ENCODE results near the gene LCN6.

GRCh38 chr9:136495215-136496419 is 12.8 kb upstream of the SEC16A start:
- PRO-cap, result no peak
- RAMPAGE, long total RNA, 4 experiments, result no peak in any of the 4 experiments

GRCh38 chr9:136501614-136502559 is 19.0 kb upstream of the SEC16A start:
- PRO-cap, result no peak
- RAMPAGE, long total RNA, 4 experiments, result no peak in any of the 4 experiments

- PRO-cap, result bidirectional peak, plus-strand start at chr9:136534027, minus-strand start at chr9:136533891
- RAMPAGE, long total RNA, 4 experiments, result no peak in any of the 4 experiments
Measured at GRCh38 chr9:136533797-136534184, 12.1 kb downstream of the NOTCH1 start.

GRCh38 chr9:136586982-136587651 is 41.3 kb upstream of the NOTCH1 start:
- PRO-cap, result bidirectional peak, plus-strand start at chr9:136587330, minus-strand start at chr9:136587221
- RAMPAGE, long total RNA, 4 experiments, result no peak in any of the 4 experiments

GRCh38 chr9:136645722-136646251 is 16.9 kb upstream of the EGFL7 start:
- PRO-cap, result no peak
- RAMPAGE, long total RNA, 4 experiments, result no peak in any of the 4 experiments

GRCh38 chr9:136655458-136656527 is 6.9 kb upstream of the EGFL7 start:
- PRO-cap, result bidirectional peak, plus-strand start at chr9:136656207, minus-strand start at chr9:136655909
- RAMPAGE, long total RNA, 4 experiments, result no peak in any of the 4 experiments

DNA sequence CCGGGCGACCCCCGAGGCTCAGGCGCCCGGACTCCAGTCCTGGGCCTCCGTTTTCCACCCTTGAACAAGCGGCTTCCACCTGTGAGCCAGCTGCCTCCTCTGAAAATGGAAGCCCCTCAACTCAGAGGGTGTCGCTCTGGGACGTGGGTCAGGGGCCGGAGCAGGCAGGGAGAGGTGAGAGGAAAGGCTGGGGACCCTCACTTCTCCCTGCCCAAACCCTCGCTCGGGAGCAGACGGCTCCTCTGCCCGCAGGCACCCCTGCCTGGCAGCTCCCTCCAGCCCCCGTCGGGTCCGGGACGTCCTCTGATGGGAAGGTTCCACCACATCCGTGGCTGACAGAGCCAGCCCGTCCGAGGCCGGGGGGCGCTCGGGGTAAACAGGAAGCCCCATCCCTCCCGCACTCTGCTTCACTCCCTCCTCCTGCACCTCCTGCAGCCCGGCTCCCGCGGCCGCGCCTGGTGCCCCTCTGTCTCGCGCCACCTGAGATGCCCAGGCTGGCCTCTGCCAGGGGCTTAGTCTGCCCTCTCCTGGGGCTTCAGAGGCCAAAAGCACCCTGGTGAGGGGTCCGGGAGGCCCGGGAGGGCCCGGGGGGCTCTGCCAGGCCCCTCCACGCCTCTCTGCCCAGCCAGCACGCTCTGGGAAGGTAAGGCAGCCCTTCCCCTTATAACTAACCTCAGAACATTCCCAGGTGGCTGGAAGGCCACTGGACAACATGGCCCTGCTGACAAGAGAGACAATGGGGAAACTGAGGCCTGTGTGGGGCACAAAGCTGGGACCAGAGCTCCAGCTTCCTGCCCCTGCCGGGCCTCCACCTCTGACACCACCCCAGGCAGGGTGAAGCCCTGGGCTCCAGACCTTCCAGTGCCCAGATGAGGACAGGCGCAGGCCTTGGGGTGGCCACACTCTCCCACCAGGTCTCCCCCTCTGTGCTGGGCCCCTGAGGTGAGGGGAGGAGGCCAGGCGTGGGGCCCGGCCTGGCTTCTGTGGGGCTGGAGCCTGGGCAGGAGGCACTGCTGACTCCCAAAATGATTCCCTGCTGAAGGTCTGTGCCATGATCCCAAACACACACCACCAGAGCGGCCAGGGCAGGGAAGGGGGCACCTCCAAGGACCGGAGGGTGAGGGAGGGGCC is 3.4 kb upstream of the EGFL7 start:
- PRO-cap, result no peak
- RAMPAGE, long total RNA, 4 experiments, result start-site peak on the plus strand in 1 of 4 experiments, centred at position 442 of the sequence, 12 reads per replicate

DNA sequence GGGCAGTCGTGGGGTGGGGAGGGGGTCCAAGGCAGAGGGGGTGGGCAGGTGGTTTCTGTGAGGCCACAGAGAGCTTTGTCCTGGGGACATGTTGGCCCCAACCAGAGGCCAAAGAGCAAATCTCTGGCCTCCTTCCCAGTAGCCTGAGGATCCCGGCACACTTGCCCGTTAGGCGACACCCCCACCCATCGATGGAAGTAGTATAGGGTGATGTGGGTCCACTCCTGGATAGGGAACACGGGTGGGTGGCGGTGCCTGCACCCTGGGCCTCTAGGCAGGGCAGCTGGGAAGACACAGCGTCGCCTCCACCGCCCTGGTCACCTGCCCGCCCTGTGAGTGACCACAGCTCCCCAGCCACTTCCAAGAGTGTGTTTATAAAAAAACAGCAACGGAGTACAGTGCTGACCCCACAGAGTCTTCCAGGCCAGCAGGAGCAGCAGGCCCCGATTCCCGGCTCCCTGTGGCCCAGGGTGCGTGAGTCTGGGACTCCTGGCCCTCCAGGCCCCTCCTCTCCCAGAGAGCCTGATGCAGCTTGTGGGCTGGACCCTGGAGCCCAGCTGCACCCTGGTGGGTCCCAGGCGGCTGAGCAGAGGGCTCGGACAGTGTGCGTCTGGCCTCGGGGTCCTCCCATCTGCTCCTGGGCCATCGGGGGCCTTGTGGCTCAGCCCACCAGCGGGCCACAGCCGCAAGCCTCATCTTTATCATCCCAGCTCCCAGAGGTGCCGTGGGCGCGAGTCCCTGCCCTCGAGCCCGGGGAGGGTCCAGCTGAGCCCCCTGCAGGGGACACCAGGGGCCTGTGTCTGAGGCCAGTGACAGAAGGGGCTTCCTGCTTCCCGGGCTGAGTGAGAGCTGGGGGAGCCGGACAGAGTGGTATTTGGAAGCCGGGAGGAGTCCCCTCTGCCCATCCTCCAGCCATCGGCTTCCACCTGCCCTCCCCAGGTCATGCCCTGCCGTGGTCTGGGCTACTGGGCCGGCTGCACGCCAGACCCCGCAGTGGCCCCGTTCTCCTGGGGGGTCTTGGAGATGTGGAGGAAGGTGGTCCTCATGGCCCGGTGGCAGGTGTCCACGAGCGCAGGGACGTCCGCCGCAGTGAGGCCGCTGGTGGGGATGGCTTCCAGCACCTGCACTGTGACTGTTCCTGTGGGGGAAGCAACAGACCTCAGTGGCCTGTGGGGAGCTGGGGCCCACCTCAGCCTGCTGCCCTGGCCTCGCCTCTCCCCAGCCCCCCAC is 10.5 kb downstream of the EGFL7 start:
- PRO-cap, result no peak
- RAMPAGE, long total RNA, 4 experiments, result no peak in any of the 4 experiments

DNA sequence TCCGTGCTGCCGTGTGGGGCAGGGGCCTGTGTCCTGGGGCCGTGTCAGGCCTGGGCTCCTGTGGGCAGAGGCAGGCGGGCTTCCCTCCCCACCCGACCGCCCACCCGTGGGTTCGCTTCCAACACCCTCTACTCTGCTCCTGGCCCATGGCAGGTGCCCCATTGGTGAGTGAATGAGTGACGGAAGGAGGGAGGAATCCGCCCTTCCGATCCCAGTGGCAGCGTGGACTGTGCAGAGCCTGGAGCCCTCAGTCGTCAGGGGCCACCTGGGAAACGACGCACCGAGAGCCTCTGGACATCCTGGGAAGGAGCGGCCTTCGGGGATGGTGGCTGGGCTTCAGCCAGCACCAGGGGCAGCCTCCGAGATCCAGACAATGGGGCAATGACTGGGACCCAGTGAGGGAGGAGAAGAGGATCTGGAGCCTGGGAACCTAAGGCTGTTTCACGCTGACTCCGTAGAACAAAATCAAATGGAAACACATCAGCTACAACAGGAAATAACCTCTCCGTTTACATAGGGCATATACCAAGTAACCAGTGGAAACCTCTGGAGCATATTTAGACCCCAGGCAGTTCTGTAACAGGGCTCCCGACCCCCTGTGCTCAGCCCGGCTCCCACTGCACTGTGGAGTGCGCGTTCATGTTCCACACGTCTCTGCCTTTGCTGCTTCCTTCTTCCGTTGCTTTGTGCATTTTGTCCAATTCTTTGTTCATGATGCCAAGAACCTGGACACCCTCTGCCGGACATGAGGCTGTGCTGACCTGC is 5.6 kb upstream of the AGPAT2 start:
- PRO-cap, result no peak
- RAMPAGE, long total RNA, 4 experiments, result no peak in any of the 4 experiments

DNA sequence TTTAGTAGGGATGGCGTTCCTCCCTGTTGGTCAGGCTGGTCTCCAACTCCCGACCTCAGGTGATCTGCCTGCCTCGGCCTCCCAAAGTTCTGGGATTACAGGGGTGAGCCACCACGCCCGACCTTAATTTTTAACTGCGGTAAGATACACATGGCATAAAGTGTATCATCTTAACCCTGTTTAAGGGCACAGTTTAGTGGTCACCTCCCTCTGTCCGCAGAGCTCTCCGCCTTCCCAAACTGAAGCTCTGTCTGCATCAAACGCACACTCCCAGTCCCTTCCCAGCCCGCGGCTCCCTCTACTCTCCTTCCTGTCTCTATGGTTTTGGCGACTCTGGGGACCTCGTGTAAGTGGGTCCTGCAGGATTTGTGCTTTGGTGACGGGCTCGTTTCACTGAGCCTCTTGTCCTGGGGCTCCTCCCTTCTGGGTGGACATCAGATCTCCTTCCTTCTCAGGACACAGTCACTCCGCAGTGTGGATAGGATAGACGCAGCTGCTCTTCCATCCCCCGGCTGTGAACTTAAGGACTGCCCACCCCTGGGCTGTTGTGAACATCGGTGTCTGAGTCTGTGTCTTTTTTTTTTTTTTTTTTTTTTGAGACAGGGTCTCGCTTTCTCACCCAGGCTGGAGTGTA is 3.4 kb downstream of the DIPK1B start:
- PRO-cap, result no peak
- RAMPAGE, long total RNA, 4 experiments, result no peak in any of the 4 experiments

GRCh38 chr9:136726089-136727206 is 14.1 kb downstream of the DIPK1B start:
- PRO-cap, result unidirectional peak, plus-strand start at chr9:136726489
- RAMPAGE, long total RNA, 4 experiments, result start-site peak on the minus strand in 3 of 4 experiments, at chr9:136726209-136726254 at its widest, 34 to 324 reads per replicate

DNA sequence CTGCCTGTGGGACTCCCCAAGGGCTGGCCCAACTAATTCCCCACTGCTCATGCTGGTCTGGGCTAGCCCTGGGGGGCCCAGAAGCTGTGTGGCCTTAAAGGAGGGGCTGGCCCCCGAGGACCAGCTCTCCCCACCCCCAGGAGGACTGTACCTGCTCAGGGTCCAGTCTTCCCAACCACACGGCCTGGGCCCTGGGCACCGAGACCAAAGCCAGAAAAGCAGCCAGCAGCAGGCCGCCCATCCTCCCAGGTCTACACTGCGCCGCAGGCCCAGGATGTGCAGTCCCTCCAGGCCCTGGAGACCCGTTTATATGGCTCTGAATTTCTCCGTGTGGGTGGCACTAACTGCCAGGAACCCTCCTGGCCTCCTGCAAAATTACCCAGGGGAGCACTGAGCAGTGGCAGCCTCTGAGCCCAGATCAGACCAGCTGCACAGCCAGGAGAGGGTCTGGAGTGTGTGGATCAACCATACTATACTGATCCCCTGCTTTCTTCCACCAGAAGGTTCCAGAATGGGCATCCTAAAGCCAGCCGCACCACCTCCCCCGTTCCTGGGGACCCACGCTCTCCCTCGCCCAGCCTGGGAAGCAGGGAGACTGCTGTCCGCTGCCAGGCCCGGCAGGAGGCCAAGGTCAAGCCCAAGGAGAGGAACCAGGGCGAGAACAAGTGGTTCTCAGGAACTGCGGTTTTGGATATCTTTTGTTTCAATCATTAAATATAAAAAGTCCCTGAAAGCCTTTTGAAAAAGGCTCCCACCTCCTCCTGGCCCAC is at the start of gene LCN6:
TSS of gene LCN6 (minus strand) at position 283 of the 770 bp plus-strand sequence.
- PRO-cap, result no peak
- RAMPAGE, long total RNA, 4 experiments, result no peak in any of the 4 experiments

DNA sequence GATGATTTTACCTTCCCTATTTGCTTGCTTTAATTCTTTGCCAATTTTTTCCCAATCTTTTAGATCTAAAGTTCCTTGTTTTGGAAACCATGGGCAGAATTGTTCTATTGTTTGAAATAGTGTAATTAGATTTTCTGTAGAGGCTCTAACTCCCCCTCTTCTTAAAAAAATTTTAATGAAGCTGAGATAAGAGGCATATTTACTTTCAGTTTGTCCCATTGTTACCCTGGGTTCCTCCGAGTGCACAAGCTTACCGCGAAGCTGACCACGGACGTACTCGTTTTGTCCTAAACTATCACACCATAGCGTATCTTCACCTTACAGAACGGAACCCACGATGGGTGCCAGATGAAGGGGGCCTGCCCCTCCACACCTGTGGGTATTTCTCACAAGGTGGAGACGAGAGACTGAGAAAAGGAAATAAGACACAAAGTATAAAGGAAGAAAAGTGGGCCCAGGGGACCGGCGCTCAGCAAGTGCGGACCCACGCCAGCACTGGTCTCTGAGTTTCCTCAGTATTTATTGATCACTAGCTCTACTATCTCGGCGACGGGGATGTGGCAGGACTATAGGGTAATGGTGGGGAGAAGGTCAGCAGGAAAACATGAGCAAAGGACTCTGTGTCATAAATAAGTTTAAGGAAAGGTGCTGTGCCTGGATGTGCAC is 2.6 kb upstream of the TMEM141 start:
- PRO-cap, result no peak
- RAMPAGE, long total RNA, 4 experiments, result no peak in any of the 4 experiments

GRCh38 chr9:136803966-136804822 is 3.6 kb upstream of the RABL6 start:
- PRO-cap, result no peak
- RAMPAGE, long total RNA, 4 experiments, result no peak in any of the 4 experiments

GRCh38 chr9:136821050-136822315 is 13.7 kb downstream of the RABL6 start:
- PRO-cap, result no peak
- RAMPAGE, long total RNA, 4 experiments, result no peak in any of the 4 experiments

- PRO-cap, result bidirectional peak, plus-strand start at chr9:136847509, minus-strand start at chr9:136847341; bidirectional peak, plus-strand start at chr9:136847964, minus-strand start at chr9:136847828
- RAMPAGE, long total RNA, 4 experiments, result start-site peak on the plus strand in 2 of 4 experiments, at chr9:136847933-136848076 at its widest, 37 to 89 reads per replicate
Measured at GRCh38 chr9:136847213-136848336, 1.6 kb upstream of the PHPT1 start.

GRCh38 chr9:136852661-136853863 is 916 bp downstream of the MAMDC4 start:
- PRO-cap, result no peak
- RAMPAGE, long total RNA, 4 experiments, result no peak in any of the 4 experiments

DNA sequence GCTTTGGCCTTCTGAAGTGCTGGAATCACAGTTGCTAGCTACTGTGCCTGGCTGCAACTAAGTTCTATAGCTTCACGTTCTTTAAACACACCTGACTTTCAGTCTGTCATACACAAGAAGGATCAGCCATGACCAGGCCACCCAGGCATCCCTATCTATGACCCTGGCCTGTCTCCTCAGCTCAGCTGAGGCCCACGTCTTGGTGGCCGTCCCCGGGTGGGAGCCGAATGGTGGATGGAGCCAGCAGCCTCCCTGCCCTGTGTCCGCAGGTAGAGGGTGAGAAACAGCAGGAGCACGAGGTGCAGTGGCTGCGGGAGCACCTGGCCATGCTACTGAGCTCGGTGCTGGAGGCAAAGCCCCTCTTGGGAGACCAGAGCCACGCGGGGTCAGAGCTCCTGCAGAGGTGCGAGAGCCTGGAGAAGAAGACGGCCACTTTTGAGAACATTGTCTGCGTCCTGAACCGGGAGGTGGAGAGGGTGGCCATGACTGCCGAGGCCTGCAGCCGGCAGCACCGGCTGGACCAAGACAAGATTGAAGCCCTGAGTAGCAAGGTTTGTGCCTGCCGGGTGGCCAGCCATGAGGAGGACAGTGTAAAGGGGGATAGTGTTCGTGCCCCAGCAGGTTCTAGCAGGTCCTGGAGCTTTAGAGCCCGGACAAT is 24.4 kb downstream of the FBXW5 start:
- PRO-cap, result no peak
- RAMPAGE, long total RNA, 4 experiments, result no peak in any of the 4 experiments

DNA sequence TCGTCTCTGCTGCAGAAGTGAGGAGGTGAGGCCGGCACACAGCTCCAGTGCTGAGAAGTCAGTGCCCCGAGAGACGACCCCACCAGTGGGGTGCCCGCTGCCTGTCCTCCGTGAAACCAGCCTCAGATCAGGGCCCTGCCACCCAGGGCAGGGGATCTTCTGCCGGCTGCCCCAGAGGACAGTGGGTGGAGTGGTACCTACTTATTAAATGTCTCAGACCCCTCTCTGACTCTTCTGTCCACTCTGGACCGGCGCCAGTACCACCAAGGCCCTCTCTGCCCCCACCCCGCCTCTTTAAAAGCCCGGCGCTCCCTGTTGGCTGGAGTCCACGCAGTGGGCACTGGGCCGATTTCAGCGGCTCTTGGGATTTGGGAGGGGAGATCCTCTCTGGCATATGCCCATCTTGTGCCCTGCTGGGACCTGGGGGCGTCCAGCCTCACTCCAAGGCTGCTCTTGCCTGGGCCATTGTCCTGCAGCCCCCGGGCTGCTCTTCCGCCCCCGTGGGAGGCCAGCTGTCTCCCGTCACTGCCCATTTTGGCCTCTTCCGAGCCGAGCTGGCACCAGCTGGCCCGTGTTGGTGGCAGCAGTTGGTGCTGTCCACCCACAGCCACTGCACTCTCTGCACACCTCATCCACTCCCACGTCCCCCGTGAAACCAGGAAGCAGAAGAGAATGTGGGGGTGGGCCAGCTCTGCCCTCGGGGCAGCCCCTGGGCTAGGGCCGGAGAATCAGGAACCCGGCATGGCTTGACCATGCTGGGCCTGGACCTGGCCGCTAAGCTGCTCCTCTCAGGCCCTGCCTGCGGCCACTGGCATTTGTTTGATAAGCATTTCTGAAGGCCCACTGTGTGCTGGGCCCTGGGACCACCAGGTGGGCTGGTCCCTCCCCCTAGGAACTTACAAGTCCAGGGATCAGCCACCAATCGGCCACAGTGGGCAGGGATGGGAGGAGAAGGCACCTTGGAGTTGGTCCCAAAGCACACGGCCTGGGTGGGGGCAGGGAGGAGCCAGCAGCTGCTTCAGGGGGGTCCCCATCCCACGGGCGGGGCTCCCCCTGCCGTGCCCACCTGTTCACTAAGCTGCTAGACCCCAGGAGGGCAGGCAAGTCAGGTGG is 2.1 kb downstream of the C8G start:
- PRO-cap, result no peak
- RAMPAGE, long total RNA, 4 experiments, result no peak in any of the 4 experiments

DNA sequence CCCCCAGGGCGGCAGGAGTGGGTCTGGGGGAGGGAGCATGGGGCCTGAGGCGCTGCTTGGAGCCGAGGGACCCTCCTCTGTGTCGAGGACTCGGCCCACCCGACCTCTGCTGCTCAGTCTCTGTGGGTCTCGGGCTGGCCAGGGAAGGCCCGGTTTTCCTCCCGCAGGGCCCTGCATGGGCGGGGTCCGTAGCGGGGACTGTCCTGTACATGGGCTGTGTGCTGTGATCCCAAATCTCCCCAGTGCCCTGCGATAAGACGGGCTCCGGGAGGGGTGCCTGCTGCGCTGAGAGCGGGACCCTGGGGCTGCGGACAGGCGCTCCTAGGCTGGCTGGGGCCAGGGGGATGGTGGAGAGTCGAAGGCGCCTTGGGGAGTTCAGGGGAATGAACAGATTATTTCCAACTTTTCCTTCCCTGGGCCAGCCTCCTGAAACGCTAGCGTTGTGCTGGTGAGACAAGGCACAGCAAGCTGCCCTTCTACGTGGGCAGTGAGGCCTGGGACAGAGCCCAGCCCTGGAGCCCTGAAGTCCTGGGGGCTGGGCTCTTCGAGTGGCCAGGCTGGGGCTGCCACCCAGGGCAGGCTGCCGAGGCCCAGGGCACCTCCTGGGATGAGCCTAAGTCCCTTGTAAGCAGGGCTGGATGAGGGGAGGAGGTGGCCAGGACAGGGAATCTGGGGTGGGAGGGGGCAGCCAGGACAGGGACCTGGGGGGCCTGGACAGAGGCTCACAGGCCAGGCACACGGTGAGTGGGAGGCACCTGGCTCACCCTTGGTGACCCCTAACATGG is 1.6 kb upstream of the LCN12 start:
- PRO-cap, result no peak
- RAMPAGE, long total RNA, 4 experiments, result no peak in any of the 4 experiments

All from esophagus squamous epithelium (tissue), 4 donors.